Measurements from ENCODE around the genes NIPBL and CPLANE1.

GRCh38 chr5:35129786-35130270, 82.1 kb upstream of the AGXT2 start:
- PRO-cap, result no peak

DNA sequence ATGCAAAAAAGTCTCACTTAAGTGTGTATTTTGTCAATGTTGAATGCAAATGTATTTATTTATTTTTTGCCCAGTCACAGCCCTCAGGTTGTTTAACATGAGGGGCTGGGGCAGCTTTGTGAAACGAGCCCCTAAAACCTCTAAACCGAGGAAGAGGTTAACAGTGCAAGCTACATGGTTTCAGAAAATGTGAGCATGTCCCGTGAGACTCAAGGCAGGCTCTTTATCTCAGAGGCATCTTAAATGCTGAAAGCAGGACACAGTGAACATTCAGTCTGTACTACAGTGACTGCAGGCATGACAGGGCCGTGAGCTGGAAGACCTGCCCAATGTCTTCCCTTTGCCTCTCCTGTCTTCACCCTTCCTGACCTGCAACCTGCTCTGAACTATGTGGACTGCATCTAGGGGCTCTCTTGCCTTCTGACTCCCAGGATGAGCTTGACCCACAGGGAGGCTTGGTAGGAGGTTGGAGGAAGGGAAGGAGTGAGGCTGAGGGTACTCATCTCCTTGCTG, 58.3 kb downstream of the PRLR start:
- PRO-cap, result no peak

DNA sequence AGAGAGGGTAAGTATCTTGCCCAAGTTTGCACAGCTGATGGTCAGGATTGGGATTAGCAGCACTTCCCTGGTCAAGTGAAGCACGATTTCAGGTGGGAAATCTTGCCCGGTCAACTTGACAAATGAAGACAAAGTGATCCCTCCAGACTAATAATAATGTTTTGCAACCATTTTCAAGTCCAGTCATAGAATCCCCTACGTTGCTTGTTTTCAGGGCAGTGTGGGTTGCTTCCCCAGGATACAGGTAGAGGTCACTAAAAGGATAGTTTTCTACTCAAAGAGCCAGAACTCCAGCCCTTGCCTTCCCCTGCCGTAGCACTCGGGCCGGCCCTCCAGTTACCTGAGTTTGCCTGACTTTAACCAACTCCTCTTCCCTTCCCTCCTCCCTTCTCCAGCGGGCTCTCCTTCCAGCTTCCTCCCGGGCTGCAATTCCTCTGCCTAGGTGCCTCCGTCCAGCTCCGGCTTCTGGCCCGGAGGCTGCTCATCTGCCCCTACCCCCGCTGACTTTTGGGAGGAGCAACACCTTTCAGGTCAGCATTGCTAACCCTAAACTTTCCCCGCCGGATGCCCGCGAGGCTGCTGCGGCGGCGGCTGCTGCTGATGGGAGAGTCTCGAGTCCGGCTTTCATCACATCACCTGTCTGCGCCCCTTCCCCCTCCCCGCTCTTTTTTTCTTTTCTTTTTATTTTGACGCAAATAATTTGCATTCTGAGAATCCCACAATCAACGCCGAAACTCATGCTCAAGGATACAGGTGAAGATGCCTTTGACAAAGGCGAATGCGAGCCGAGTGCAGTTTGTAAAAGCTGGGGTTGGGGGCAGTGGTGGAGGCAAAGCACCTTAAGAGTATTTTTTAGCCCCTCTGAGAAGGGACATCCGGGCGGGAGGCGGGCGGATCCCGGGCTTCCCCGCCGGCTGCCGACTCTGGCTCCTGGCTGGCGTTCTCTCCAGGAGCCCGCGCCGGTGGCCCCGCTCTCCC, 810 bp downstream of the PRLR start:
- PRO-cap, result no peak

- PRO-cap, result no peak
Measured at GRCh38 chr5:35817164-35817557, 39.5 kb upstream of the IL7R start.

DNA sequence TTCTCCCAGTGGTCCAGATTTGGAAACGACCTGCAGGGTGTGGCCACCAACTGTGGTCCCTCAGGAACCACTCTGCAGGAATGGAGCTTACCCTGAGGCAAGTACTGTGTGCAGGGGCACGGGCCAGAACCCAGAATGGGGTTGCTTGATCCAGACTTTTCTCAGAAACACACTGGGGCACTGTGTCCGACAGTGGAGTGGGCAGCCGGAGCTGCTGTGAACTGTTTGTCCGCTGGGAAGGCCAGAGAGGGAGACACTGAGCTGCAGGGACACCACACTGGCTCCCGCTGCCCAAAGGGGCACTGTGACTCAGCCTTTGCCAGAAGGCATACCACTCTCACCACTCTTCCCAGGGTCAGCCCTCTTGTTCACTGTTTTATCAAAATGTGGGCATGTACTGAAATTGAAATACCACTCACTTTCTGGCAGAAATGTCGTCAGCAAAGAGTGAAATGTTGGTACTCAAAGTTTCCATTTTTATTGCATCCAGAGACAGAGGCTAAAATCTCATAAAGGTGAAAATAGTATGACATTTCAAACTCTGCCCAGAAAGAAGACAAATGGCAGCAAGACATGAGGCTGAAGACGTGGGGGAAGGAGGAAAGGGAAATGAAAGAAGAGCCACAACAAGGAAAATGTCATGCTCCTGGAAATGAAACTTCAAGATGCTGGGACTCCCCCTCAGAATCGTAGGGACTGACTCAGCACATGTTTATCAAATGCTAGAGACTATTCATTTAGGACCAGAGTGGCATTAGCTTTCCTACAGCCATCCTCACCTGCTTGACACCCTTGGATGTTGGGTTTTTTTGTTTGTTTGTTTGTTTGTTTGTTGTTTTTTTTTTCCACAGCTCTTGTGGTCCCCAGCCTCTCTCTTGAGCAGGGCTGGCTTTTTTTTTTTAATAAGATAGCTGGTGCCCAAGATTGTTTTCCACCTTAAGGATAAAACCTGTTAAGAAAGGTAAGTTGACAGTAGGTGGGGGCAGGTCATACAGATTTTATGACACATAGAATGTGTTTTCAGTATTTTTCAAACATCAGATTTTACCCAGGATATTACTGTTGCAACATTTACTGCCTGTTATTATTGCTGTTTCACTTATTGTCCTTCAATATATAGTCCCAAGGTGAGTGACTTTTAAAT, 4.3 kb upstream of the IL7R start:
- PRO-cap, result no peak

- PRO-cap, result no peak
Measured at GRCh38 chr5:35860073-35860517, 3.4 kb downstream of the IL7R start.

GRCh38 chr5:36150854-36151344, 788 bp downstream of the LMBRD2 start:
- PRO-cap, result bidirectional peak, plus-strand start at chr5:36151214, minus-strand start at chr5:36151137

GRCh38 chr5:36152472-36153196, 723 bp downstream of the SKP2 start:
- PRO-cap, result no peak

GRCh38 chr5:36657486-36657776, 51.0 kb downstream of the SLC1A3 start:
- PRO-cap, result no peak

GRCh38 chr5:36670618-36671293, 64.3 kb downstream of the SLC1A3 start:
- PRO-cap, result no peak

DNA sequence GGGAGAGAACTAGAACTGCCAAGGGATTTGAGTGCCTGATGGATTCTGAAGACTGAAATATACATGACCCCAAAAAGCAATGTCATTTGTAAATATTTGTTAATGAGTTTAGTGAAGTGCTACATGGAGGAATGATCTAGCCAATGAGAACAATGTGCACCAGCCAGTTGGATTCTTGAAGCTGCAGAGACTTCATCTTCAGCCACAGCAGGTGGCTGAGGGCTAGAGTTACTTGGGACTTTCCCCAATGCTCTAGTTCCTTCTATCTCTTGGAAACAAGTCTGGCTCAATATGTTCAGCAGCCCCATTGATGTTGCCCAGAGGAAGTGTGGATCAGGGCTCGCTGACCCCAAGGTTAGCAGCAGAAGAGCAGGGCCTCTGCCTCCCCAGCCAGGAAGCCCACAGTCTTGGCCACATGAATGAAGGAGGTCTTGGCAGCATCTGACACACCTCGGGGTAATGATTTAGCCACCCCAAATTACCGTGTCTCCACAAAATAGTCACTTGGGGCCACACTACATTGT, 117.5 kb downstream of the SLC1A3 start:
- PRO-cap, result unidirectional peak, plus-strand start at position 320 of the sequence

GRCh38 chr5:36876729-36877910, at the start of gene NIPBL:
Gene NIPBL (plus strand): TSS chr5:36876769.
- PRO-cap, result bidirectional peak, plus-strand start at chr5:36876774, minus-strand start at chr5:36876689; bidirectional peak, plus-strand start at chr5:36876988, minus-strand start at chr5:36877055; bidirectional peak, plus-strand start at chr5:36877489, minus-strand start at chr5:36877270; bidirectional peak, plus-strand start at chr5:36877518, minus-strand start at chr5:36877534

- PRO-cap, result no peak
Measured at GRCh38 chr5:36966874-36967013, 90.2 kb downstream of the NIPBL start.

DNA sequence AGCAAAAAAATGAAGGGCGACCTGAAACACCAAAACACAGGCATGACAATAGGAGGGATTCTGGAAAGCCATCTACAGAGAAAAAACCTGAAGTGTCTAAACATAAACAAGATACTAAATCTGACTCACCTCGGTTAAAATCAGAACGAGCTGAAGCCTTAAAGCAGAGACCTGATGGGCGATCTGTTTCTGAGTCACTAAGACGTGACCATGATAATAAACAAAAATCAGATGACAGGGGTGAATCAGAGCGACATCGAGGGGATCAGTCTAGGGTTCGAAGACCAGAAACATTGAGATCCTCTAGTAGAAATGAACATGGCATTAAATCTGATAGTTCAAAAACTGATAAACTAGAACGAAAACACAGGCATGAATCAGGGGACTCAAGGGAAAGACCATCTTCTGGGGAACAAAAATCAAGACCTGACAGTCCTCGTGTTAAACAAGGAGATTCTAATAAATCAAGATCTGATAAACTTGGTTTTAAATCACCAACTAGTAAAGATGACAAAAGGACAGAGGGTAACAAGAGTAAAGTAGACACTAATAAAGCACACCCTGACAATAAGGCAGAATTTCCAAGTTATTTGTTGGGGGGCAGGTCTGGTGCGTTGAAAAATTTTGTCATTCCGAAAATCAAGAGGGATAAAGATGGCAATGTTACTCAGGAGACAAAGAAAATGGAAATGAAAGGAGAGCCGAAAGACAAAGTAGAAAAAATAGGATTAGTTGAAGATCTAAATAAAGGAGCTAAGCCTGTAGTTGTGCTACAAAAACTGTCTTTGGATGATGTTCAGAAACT, 109.1 kb downstream of the NIPBL start:
- PRO-cap, result no peak

DNA sequence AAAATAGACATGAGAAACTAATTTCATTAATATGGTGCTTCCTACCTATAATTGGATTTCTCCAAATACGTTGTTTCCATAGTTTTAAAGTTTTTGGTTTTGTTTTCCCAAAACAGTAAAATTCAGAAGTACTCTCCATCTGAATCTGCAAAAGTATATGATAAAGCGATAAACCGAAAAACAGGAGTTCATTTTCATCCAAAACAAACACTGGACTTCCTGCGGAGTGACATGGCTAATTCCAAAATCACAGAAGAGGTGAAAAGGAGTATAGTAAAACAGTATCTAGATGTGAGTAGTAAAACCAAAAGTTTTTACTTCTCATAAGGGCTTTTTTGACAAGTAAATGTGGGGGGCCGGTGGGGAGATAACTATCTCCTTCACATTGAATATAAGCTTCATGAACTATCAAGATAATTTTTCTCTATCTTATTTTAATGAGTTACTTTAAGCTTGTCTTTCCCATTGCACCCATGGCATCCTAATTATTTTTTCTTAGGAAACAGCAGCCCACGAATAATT, 184.2 kb downstream of the NIPBL start:
- PRO-cap, result no peak

DNA sequence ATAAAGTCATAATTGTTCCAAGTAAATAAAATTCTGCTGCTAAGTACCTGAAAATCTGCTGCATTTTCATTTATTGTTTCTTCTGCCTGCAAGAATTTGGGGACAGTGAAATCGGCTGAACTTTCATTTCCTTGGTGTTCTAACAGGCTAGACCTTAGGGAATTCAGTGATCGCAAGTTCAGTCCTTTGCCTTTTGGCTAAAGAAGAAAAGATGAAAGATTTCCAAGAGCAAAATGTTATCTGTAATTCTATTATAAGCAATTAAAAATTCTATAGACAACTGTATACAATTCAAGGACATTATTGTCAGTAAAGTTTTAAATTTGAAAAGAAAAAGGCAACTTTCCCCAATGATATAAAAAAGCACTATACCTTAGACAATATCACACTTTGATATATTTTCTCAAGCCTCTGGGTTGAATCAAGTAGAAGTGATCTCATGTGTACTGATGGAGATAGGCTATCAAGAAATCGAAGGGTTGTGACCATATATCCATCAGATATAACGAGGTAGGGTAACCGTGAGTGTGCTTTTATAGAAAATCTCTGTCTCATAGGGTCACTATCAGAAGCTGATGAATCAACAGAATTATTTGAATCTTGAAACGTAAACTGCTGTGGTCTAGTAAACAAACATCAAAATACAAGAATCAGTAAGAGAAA, 21.8 kb downstream of the CPLANE1 start:
- PRO-cap, result no peak

- PRO-cap, result bidirectional peak, plus-strand start at chr5:37249055, minus-strand start at chr5:37248927; bidirectional peak, plus-strand start at chr5:37249423, minus-strand start at chr5:37249370
Measured at GRCh38 chr5:37248777-37249929, at the start of gene CPLANE1. Gene CPLANE1 (minus strand): TSS chr5:37249376.

DNA sequence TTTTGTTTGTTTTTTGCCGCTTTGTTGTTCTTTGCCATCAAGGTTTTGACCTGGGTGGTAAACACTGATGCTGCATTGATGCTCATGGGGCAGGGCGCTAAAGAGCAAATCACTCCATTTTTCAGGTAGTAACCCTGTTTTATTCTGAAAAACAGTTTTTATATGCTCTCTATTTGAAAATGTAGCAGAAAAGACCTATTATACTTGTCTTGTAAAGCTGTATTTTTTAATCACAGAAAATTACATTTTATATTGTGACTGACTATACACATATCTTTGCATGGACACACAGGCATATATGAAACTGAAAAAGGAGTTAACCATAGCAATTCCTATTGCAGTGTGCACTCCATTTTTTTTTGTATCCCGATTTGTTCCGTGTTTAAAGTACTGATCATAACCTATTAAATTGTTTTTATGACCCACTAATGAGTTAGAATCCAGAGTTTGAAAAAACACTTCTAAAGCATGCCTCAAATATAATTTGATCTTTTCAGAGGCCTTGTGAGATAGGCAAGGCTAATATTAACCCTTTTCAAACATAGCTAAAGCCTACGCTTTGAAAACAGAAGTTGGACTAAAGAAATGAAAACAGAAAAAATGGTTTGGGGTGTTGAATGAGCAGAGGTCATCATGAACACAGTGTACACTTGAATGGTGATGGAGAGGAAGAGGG, 219.4 kb downstream of the GDNF start:
- PRO-cap, result no peak

- PRO-cap, result unidirectional peak, plus-strand start at chr5:38386990
Measured at GRCh38 chr5:38386718-38387116, 128.4 kb downstream of the EGFLAM start.

- PRO-cap, result bidirectional peak, plus-strand start at chr5:38467550, minus-strand start at chr5:38467428
Measured at GRCh38 chr5:38467249-38467939, 89.1 kb downstream of the LIFR start.